AG04450 (cell line): ENCODE measurements around a stretch of chr1.

DNA sequence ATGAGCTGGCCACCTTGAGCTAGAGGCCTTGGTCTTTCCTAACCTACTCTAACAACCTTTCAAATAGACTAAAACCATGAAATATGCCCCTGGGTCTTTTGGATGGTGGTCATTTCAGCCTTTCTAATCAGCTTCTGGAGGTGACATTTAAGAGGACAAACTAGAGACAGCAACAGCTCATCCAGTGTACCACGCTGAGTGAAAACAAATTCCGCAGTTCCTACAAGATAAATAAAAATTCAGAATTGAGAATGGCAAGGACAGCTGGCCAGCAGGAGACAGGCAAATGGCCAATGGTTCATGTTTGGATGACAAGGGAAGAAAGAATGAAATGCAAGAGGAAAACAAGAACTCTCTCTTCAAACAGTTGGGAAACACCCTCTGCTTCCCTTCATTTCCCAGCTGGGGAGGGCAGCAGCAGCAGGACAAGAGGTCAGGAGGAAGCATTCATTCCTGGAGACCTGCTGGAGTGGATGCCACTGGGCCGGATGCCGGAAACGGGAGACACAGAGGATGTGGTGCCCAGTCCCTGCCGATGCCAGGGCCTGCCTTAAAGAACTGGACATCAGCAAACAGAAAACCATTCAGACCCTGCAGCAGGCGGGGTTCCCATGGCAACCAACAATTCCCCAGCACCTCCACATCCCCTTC lies 102.2 kb upstream of the ZNF648 start:
- CAGE, long polyA plus RNA = no peak
- RRBS = no CpG with 5 or more reads among the region's 7 CpGs

GRCh38 chr1:182210393-182210720 lies 148.8 kb upstream of the ZNF648 start:
- CAGE, long polyA plus RNA = no peak

GRCh38 chr1:182383136-182384201 lies 8.1 kb downstream of the GLUL start:
- CAGE, long polyA plus RNA = no peak
- RRBS = no CpG with 5 or more reads among the region's 10 CpGs

GRCh38 chr1:182386671-182387489 lies 4.7 kb downstream of the GLUL start:
- CAGE, long polyA plus RNA = no peak
- RRBS = no CpG with 5 or more reads among the region's 6 CpGs

DNA sequence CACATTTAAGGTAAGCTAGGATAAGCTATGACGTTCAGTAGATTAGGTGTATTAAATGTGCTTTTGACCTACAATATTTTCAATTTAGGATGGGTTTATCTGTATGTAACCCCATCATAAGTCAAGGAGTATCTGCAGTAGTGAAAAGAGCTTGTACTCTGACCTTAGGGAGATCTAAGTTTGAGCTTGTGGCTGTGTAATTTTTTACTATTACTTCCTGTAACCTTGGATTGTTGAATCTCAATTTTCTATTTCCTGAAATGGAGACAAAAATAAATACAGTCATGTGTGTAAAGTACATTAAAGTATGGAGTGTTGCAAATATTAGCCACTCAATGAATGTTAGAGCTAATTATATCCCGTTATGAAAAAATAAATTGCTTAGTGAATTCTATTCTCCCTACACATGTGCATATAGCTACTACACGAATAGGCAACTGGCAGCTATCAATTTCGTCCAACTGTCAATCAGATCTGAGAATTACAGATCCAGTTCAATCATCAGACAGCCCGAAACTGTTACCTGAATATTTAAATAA lies 936 bp downstream of the RNASEL start:
- CAGE, long polyA plus RNA = no peak
- RRBS = no CpG with 5 or more reads among the region's 5 CpGs

GRCh38 chr1:182699529-182700666 lies 15.5 kb upstream of the RGS8 start:
- CAGE, long polyA plus RNA = no peak
- RRBS = no CpG with 5 or more reads among the region's 35 CpGs

- CAGE, long polyA plus RNA = no peak
- RRBS = no CpG with 5 or more reads among the region's 7 CpGs
Measured at GRCh38 chr1:182739533-182739999, 50.0 kb upstream of the NPL start.

DNA sequence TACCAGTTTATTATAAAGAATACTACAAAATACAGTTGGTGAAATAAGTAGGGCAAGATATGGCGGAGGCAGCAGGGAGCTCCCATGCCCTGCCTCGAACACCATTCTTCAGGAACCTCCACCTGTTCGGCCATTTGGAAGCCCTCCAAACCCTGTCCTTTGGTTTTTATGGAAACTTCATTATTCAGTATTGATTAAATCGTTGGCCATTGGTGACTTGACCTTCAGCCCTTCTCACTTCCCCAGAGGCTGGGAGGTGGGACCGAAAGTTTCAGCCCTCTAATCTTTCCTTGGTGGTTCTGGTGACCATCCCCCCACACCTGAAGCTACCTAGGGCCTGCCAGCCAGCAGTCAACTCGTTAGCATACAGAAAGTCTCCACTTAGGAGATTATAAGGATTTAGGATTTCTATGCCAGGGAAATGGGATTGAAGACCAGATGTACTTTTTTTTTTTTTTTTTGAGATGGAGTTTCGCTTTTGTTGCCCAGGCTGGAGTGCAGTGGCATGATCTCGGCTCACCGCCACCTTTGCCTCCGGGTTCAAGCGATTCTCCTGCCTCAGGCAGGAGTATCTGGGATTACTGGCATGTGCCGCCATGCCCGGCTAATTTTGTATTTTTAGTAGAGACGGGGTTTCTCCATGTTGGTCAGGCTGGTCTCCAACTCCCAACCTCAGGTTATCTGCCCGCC lies 6.8 kb downstream of the DHX9 start:
- CAGE, long polyA plus RNA = no peak
- RRBS = no CpG with 5 or more reads among the region's 15 CpGs

- CAGE, long polyA plus RNA = no peak
- RRBS = no CpG with 5 or more reads among the region's 9 CpGs
Measured at GRCh38 chr1:182863412-182864137, 24.4 kb downstream of the DHX9 start.

DNA sequence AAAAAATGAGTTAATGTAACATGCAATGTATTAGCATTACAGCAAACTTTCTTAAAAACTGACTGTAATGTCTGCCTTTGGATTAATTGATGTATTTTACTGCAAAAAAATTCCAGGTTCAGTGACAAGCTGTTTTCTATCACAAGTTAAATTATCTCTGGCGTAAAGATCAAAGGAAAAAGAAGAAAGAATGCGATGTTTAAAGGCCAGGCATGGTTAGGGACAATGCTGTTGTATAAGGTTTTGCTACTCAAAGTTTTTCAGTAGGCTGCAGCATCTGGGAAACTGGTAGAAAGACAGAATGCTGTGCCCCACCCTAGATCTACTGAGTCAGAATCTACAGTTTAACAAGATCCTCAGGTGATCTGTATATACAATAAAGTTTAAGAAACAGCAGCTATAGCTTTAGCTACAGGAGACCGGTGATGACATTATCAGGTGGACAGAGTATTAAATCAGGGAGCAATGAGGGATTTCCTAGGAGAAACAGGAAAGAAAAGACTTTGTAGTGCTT lies 35.9 kb downstream of the DHX9 start:
- CAGE, long polyA plus RNA = no peak
- RRBS = no CpG with 5 or more reads among the region's 3 CpGs

GRCh38 chr1:182890677-182891455 lies 51.7 kb downstream of the DHX9 start:
- CAGE, long polyA plus RNA = no peak
- RRBS = no CpG with 5 or more reads among the region's 7 CpGs

DNA sequence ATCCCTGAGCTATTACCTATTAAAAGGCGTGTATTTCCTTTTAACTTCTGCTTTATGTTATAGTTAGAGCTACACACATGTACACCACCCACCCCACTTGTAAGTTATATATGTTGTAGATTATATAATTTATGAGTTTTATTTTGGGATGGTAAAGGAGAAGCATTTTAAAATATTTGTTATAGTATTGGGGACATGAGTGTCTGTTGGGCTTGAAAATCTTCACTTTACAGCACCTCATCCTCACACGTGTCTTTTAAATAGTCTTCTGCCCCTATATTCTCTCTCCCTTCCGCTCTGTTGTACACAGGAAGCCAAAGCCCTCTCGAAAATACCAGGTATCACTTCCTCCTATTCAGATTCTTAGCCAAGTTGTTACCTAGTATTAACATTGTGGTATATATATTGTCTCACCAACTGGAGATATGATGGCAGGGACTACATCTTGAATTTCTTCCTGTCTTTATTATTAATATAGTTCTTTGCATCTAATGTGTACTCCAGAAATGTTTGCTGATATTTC lies 25.4 kb downstream of the LAMC1 start:
- CAGE, long polyA plus RNA = no peak
- RRBS = no CpG with 5 or more reads among the region's 4 CpGs

DNA sequence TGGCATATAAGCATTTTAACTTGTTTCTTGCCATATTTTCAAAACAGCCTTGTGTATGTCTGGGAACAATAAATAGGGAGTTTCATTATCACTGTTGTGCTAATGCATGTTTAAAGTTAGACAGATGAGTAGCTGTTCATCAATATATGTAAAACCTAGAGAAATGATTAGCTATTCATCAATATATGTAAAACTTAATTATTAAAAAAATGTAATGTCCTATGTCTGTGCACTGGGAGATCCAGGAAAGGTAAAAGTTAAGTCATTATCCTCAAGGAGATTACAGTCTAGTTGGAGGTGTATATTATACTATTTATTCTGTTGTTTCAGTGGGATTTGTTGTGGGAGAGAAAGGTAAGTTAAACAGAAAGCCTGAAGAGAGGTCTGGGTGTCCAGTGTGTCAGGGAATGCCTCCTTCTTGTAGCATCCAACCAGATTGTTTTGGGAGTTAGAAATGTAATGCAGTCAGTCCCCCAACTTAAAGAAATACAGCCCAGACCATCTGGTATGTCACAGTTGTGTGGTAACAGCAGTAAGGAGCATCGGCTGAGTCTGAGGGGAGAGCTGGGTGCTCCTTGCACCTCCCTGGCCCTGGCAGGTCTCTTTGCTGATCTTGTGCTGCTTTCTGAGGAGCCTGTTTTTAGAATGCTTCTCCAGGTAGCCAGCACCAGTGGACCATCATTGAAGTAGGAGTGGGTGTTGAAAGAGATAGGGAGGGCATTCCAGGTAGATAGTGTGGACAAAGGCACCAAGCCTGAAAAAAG lies 46.2 kb downstream of the LAMC1 start:
- CAGE, long polyA plus RNA = no peak
- RRBS = no CpG with 5 or more reads among the region's 1 CpG

- CAGE, long polyA plus RNA = no peak
- RRBS = no CpG with 5 or more reads among the region's 8 CpGs
Measured at GRCh38 chr1:183070574-183071901, 47.8 kb downstream of the LAMC1 start.

DNA sequence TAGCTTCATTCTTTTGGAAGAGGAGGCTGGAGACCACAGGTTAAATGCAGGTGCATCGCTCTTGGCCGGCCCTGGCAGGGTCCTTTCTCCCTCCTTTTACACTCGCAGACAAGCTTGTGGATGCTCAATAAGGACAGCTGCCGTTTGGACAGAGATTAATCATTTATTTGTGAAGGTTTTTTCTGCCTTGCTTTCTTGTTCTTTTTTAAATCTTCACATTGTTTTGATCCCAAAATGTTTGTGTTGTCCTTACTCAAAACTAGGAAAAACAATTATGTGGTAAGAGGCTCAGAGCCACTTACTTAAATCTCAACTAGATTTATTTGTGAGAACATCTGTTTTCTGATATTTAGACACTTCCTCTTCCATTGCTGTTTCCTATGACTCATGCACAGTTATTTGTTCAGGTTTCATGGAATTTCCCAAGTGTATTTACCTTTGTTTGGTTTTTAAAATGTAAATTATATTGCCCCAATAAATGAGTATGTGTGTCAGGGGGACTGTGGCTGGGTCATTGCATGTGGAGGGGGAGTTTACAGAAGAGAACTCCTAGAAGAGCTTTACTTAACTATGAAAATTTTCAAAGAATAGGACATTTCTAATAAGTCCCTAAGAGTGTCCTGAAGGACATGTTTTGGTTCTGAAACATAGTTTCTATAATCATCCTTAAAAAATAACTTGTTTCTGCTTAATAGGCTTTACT lies 46.5 kb upstream of the LAMC2 start:
- CAGE, long polyA plus RNA = no peak
- RRBS = no CpG with 5 or more reads among the region's 4 CpGs

GRCh38 chr1:183209585-183210004 lies 23.5 kb downstream of the LAMC2 start:
- CAGE, long polyA plus RNA = no peak

GRCh38 chr1:183235050-183235554 lies 49.0 kb downstream of the LAMC2 start:
- CAGE, long polyA plus RNA = no peak
- RRBS = no CpG with 5 or more reads among the region's 10 CpGs

DNA sequence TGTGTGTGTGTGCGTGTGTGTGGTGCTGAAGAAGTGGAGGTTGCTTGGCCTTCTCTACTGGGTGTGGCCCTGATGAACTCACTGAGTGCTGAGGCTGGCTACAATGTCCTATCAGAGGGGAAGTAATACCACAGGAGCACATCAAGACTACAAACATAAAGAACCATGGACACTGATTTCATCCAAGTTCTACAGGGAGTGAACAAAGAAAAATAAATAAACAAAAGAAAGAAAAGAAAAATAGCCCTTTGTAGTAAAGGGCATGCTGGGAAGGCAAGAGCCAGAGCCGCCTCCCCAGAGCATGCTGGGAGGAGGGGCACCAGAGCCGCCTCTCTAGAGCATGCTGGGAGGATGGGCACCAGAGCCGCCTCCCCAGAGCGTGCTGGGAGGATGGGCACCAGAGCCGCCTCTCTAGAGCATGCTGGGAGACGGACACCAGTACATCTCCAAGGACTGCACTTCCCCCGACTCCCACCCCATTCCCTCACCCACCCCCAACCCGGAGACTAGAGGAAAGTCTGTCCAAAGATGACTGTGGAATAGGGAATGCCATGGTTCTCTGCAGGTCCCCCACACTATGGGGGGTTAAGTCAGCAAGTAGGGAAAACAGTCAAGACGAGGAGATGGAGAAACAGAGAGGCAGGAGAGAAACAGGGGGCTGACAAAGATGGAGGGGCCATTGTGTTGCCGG lies 66.0 kb downstream of the LAMC2 start:
- CAGE, long polyA plus RNA = no peak
- RRBS = no CpG with 5 or more reads among the region's 11 CpGs

GRCh38 chr1:183281572-183282229 lies 95.6 kb downstream of the LAMC2 start:
- CAGE, long polyA plus RNA = no peak
- RRBS = no CpG with 5 or more reads among the region's 13 CpGs

DNA sequence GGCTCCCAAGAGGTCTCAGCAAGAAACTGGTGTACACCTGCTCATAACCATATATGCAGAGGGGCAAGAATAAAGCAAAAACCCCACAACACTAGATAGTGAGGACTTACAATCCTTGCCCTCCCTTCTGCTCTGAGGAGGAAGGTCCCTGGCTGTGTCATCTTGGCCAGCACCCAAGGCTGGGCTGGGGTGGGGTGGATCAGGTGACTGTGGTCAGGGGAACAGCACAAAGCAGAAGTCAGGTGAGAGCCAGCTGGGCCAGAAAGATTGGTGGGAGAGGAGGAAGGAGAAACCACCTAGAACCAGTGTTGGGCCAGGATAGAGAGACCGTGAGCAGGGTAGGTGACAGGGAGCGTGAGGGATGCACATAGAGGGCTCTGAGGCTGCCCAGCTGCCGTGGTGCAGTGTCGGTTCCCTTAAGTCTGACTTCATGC lies 22.7 kb downstream of the NCF2 start:
- CAGE, long polyA plus RNA = no peak
- RRBS = no CpG with 5 or more reads among the region's 4 CpGs